Adrenal gland (tissue), 7 donors: Measurements from ENCODE around the genes CACNA1F, CCDC22, GAGE2A, NUDT11, SSX7 and HUWE1.

GRCh38 chrX:49233095-49233743 lies at the start of gene CACNA1F:
Gene CACNA1F, minus strand, starts transcription at chrX:49233340.
- PRO-cap, 3 experiments: no peak in any of the 3 experiments
- RAMPAGE, long total RNA, 4 experiments: no peak in any of the 4 experiments
- RRBS: no CpG with 5 or more reads among the region's 12 CpGs

- PRO-cap, 3 experiments: peak in 3 of 3 experiments; most common plus-strand start chrX:49235534 (in 3); most common minus-strand start chrX:49235688 (in 3)
- RAMPAGE, long total RNA, 4 experiments: start-site peak on the plus strand in 3 of 4 experiments, at chrX:49235486-49235542 at its widest, 18 to 50 reads per replicate
- RRBS: 21% methylated on average over 13 of the region's 32 CpGs
Measured at GRCh38 chrX:49235207-49235853, at the start of gene CCDC22. Gene CCDC22, plus strand, starts transcription at chrX:49235470.

DNA sequence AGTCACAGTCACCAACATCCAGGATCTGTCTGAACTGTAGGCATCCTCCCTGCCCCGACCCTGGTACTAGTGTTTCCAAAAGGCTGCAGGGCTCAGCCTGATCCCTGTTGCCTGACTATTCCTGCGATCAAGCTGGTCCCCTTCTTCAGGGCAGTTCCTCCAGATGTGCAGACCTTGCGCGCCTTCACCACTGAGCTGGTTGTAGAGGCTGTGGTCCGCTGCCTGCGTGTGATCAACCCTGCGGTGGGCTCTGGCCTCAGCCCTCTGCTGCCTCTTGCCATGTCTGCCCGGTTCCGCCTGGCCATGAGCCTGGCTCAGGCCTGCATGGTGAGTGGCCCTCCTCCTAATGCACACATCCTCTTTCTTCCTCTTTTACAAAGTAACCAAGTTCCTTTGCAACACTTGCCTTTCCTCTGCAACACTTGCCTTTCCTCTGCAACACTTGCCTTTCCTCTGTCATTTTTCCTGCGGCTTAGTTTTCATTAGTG lies 1.7 kb downstream of the CCDC22 start:
- PRO-cap, 3 experiments: peak in 1 of 3 experiments; most common minus-strand start position 289 of the sequence (in 1)
- RAMPAGE, long total RNA, 4 experiments: no peak in any of the 4 experiments
- RRBS: no CpG with 5 or more reads among the region's 10 CpGs

DNA sequence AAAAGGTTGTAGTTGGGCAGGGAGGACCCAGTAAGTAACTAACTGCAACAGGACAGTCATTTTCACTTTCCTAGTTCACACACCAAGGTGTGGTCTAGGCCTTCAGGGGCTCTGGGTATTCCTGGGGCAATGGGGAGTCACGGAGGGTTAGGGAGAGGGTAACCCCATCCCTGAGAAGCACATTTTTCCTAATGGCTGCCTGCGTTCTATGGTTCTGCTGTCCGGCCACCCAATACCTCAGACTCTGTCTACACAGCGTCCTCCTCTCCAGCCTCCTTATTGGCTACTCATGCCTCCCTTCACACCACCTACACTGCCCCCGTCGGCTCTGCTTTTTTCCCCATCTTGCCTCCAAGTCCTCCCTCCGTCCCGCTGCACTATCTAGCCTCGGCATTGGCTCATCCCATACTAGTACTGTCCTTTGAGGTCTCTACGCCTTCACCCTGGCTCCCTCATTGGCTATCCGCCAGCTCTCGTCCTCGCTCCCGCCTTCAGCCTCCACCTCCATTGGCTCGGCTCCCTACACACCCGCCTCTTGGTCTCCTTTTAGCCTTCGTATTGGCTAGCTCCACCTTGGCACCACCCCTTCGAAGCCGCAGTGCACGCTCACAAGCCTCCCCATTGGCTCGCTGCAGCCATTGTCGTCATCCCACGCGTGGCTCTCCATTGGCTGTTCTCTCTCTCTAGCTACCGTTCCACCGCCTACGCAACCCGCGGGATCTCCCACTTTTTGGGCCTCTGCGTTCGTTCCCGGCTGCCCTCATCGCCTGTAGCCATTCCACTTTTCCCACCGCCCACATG lies 674 bp upstream of the PPP1R3F start:
- PRO-cap, 3 experiments: peak in 3 of 3 experiments; most common plus-strand start position 673 of the sequence (in 2); most common minus-strand start position 395 of the sequence (in 3)
- RAMPAGE, long total RNA, 4 experiments: no peak in any of the 4 experiments
- RRBS: no CpG with 5 or more reads among the region's 34 CpGs

- PRO-cap, 3 experiments: peak in 2 of 3 experiments; most common minus-strand start chrX:49309136 (in 1)
- RAMPAGE, long total RNA, 4 experiments: no peak in any of the 4 experiments
- RRBS: no CpG with 5 or more reads among the region's 17 CpGs
Measured at GRCh38 chrX:49308702-49309502, 5.5 kb downstream of the GAGE10 start.

- PRO-cap, 3 experiments: no peak in any of the 3 experiments
- RAMPAGE, long total RNA, 4 experiments: no peak in any of the 4 experiments
- RRBS: no CpG with 5 or more reads among the region's 17 CpGs
Measured at GRCh38 chrX:49589121-49589654, at the start of gene GAGE2A. Gene GAGE2A, plus strand, starts transcription at chrX:49589496.

DNA sequence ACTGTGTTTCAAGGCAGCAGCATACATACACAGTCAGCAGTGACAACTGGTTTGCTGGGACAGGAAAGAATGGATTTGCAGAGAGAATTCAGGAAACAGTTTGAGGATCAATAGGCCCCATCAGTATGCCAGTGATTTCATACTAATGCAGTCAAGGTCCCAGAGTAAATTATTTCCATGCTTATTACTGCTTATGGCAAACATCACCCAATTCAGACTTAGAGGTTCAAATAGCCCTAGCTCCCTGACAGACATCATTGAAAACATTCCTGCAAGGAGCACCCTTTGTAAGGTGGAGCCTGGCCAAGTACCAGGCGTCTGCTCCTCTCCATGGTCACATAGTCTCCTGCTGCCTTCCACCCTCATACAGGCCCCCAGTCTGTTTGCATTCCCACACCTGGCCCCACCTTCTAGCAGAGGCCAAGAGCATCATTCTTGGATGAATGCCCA lies 43.5 kb downstream of the SHROOM4 start:
- PRO-cap, 3 experiments: no peak in any of the 3 experiments
- RAMPAGE, long total RNA, 4 experiments: no peak in any of the 4 experiments
- RRBS: no CpG with 5 or more reads among the region's 1 CpG

DNA sequence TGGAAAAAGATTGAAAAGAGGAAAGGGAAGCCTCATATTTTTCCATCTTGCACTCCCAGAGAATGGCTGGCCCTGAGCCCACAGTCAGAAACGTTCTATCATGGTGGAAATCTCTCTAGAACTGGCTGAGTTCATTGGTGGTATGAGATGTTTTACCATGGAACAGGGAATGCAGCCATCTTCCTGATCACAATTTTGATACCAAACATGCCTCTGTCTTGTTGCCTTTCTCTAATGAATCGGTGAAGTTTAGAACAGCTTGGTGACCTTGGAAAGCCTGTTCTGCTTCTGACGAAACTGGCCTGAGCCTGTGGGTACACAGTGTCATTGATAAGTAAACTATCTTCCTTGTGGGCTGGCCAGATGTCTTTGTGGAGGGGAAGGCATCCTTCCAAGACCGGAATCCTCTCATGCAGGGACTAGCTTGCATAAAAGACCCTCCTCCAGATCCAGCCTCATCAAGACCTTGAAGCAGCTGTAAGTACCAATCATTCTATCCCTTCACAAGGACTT lies 7.1 kb upstream of the NUDT10 start:
- PRO-cap, 3 experiments: no peak in any of the 3 experiments
- RAMPAGE, long total RNA, 4 experiments: no peak in any of the 4 experiments
- RRBS: no CpG with 5 or more reads among the region's 4 CpGs

GRCh38 chrX:51496072-51496778 lies at the start of gene NUDT11:
Gene NUDT11, minus strand, starts transcription at chrX:51496592.
- PRO-cap, 3 experiments: peak in 2 of 3 experiments; most common plus-strand start chrX:51496687 (in 2); most common minus-strand start chrX:51496592 (in 1)
- RAMPAGE, long total RNA, 4 experiments: start-site peak on the minus strand in 3 of 4 experiments, at chrX:51496532-51496598 at its widest, 20 to 37 reads per replicate
- RRBS: 13% methylated on average over 11 of the region's 78 CpGs

DNA sequence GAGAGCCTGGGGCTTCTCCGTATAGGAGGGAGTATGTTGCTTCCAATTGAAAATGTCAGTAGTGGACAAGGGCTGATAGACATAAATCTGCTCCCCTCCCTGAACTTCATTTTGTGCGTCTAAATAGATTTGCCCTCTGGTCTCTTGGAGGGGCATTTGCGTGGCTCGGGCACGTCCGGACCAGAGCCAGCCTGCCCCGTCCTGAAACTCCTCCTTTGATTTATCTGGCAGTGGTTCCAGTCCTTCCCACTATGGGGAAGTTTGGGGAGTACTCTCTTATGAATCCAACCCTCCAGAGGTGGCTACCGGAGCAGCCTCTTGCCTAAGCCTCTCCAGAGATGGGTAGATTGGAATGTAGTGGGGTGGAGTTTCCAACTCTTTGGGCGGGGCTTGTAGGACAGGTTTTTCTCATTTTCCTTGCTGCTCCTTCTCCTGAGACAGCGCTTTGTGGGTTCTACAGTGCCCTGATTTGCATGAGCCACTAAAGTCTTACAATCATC lies 60.0 kb upstream of the XAGE1B start:
- PRO-cap, 3 experiments: no peak in any of the 3 experiments
- RAMPAGE, long total RNA, 4 experiments: no peak in any of the 4 experiments
- RRBS: no CpG with 5 or more reads among the region's 10 CpGs

- PRO-cap, 3 experiments: no peak in any of the 3 experiments
- RAMPAGE, long total RNA, 4 experiments: no peak in any of the 4 experiments
- RRBS: no CpG with 5 or more reads among the region's 8 CpGs
Measured at GRCh38 chrX:52654871-52655219, at the start of gene SSX7. Gene SSX7, minus strand, starts transcription at chrX:52654900.

- PRO-cap, 3 experiments: no peak in any of the 3 experiments
- RAMPAGE, long total RNA, 4 experiments: no peak in any of the 4 experiments
- RRBS: no CpG with 5 or more reads among the region's 8 CpGs
Measured at GRCh38 chrX:52989097-52989440, 30.8 kb upstream of the FAM156A start.

DNA sequence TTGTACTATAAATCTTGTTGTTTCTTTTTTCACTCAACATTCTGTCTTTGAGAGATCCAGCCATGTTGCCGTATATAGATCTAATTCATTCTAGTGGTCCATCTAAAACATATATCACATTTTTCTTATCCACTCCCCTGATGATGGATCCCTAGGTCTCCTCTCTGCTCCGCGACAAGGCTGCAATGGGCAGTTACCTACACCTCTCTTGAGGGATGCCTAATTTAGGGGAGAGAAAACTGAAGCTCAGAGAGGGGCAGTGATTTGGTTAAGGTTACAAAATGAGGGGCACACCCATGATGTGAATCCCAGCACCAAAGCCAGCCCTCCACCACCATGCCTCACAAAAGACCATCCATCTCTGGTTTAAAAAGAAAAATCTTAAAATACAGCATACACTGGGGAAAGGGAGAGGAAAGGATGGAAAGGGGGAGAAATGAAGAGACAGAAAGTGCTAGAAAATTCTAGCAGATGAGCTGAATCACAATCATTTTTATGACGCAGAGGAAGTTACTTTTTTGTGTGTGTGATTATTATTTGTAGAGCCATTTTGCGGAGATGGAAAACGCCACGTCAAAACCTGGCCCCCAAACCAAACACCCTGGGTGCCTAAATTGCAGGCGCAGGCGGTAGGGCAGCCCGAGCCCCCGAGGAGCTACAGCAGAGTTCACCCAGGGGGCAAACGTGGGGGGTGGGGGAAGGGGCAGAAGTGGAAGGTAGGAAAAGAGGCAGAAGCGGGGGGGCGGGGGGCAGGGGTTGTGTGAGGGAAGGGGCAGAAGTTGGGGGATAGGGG lies 1.4 kb upstream of the TSPYL2 start:
- PRO-cap, 3 experiments: peak in 3 of 3 experiments; most common plus-strand start position 542 of the sequence (in 3)
- RAMPAGE, long total RNA, 4 experiments: no peak in any of the 4 experiments
- RRBS: no CpG with 5 or more reads among the region's 14 CpGs

DNA sequence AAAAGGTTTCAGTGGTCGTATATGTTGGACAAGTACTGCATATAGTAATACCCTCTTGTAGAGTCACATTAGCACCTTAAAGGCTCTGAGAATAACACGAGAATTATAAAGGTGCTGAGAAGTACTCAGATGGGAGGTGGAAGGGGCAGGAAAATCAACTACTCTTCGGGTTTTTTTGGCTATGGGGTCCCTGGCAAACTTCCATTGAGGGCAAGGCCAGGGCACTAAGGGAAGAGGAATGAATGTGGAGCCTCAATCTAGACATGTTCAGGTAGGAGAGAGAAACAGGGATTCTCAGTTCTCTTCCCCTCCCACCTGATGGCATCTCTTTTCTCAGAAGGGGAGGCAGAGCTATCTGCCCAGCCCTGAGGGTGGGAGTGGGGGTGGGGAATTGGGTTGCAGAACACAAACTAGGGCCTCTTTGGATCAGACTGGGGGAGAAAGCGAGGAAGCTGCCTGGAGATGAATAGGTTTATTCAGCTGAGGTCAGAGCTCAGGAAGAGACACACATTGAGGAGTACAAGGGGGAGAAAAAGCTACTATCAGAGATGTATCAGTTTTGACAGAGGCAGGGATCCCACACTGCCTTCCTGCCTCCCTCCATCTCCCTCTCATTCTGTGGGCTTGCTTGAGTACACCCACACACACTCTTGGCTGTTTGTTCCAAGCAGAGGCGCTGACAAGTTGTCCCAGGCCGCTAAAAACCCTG lies 5.0 kb downstream of the TSPYL2 start:
- PRO-cap, 3 experiments: peak in 1 of 3 experiments; most common plus-strand start position 264 of the sequence (in 1)
- RAMPAGE, long total RNA, 4 experiments: no peak in any of the 4 experiments
- RRBS: no CpG with 5 or more reads among the region's 6 CpGs

- PRO-cap, 3 experiments: no peak in any of the 3 experiments
- RAMPAGE, long total RNA, 4 experiments: no peak in any of the 4 experiments
- RRBS: no CpG with 5 or more reads among the region's 5 CpGs
Measured at GRCh38 chrX:53280224-53280646, 40.9 kb downstream of the IQSEC2 start.

DNA sequence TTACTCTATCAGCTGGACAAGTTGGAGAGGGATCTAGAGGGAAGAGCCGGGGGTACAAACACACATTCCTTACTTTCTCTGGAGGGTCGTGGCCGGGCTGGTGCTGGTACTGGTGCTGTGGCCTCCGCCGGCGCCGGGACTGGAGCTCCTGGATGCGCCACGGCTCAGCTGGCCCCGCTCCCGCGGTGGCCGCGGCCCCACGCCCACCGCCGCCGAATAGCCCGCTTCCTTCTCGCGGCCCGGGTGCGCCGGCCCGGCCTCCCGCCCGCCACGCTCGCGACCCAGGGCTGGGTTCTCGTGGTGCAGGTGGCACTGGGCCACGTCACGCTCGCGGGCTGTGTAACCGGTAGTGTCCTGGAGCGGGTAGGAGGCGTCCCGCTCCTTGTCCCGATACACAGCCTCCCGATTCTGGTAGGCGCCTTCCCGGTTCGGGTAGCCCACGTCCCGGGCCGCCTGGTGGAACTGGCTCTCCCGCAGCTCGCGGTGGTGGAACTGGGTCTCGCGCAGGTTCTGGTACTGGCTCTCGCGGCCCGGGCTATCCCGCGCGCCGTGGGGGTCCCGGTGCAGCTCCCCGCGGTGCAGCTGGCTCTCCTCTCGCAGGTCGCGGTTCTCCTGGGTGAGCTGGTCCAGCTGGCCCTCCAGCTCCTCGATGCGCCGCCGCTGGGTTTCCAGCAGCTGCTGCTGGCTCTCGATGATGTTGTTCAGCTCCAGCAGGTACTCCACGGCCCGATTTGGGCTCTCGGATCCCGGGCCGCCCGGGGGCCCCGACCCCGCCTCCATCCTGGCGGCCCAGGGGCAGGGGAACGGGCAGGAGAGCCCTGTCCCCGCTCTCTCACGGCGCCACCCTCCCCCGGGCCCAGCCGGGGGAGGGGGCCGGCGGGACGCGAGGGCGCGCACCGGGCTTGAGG lies 552 bp downstream of the IQSEC2 start:
- PRO-cap, 3 experiments: no peak in any of the 3 experiments
- RAMPAGE, long total RNA, 4 experiments: no peak in any of the 4 experiments
- RRBS: 4% methylated on average over 46 of the region's 92 CpGs

DNA sequence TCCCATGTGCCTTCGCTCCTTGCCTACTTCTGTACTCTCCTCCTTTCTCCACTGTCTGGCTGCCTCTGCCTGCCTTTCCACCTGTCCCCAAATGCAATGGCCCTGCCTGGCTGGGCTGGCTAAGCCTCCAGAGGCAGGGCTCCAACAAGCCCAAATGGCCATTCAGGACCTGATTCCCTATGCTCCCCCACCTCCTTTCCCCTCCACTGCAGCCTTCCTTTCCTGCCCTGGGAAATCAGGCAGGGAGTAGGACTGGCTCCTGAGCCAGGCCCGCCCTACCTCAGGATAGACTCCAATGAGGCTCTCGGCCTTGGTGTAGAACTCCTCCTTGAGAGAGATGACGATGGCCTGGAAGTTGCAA lies 42.1 kb downstream of the SMC1A start:
- PRO-cap, 3 experiments: peak in 1 of 3 experiments; most common minus-strand start position 88 of the sequence (in 1)
- RAMPAGE, long total RNA, 4 experiments: no peak in any of the 4 experiments
- RRBS: no CpG with 5 or more reads among the region's 4 CpGs

GRCh38 chrX:53563667-53564117 lies 122.8 kb downstream of the HUWE1 start:
- PRO-cap, 3 experiments: no peak in any of the 3 experiments
- RAMPAGE, long total RNA, 4 experiments: no peak in any of the 4 experiments
- RRBS: no CpG with 5 or more reads among the region's 5 CpGs

GRCh38 chrX:53685868-53687232 lies at the start of gene HUWE1:
Gene HUWE1, minus strand, starts transcription at chrX:53686719.
- PRO-cap, 3 experiments: peak in 3 of 3 experiments; most common plus-strand start chrX:53686515 (in 3); most common minus-strand start chrX:53686336 (in 3)
- RAMPAGE, long total RNA, 4 experiments: start-site peak on the minus strand in 4 of 4 experiments, at chrX:53686318-53686752 at its widest, 17 to 453 reads per replicate
- RRBS: 30% methylated on average over 8 of the region's 82 CpGs

DNA sequence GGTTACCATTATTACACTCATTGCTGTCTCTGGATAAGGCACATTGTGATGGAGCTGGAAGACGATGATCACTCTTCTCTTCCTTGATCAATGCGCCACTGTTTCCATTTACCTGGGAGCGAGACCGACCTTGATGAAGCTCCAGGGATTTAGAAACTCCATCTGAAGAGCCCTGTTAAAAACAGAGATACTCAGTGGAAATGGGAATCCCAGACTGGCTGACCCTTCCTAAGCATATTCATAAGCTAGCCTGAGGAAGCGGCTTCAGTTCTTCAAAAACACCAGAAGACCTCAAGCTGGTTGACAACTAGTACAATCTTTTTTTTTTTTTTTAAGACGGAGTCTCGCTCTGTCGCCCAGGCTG lies 28.8 kb upstream of the PHF8 start:
- PRO-cap, 3 experiments: no peak in any of the 3 experiments
- RAMPAGE, long total RNA, 4 experiments: no peak in any of the 4 experiments
- RRBS: no CpG with 5 or more reads among the region's 8 CpGs